Measurements from ENCODE around the gene ING5.

DNA sequence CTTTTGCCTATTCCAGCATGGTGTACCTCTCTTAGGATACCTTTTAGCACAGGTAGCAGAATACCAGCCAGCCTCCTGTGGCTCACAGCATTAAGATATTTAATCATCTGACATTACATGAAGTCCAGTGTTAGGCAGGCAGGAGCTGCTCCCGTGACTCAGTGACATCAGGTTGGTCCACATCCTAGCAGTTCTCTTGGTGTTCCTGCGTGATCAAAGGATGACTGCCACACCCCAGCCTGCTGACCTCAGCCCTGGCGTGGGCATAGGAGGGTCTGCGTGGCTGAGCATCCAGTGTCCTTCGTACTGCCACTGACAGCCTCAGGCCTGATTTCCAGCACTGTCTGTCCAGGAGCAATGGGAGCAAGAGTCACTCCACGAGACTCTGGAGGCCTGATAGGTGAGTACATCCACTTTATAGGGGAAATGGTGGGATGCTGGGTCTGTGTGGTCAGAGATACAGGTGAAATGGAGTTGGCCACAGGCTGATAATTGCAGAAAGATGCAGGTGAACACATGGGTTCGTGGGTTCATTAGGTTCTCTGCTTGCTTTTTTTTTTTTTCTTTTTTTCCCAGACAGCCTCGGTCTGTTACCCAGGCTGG is 3.7 kb upstream of the DTYMK start:
- RRBS, 2 experiments = no CpG with 5 or more reads among the region's 8 CpGs

DNA sequence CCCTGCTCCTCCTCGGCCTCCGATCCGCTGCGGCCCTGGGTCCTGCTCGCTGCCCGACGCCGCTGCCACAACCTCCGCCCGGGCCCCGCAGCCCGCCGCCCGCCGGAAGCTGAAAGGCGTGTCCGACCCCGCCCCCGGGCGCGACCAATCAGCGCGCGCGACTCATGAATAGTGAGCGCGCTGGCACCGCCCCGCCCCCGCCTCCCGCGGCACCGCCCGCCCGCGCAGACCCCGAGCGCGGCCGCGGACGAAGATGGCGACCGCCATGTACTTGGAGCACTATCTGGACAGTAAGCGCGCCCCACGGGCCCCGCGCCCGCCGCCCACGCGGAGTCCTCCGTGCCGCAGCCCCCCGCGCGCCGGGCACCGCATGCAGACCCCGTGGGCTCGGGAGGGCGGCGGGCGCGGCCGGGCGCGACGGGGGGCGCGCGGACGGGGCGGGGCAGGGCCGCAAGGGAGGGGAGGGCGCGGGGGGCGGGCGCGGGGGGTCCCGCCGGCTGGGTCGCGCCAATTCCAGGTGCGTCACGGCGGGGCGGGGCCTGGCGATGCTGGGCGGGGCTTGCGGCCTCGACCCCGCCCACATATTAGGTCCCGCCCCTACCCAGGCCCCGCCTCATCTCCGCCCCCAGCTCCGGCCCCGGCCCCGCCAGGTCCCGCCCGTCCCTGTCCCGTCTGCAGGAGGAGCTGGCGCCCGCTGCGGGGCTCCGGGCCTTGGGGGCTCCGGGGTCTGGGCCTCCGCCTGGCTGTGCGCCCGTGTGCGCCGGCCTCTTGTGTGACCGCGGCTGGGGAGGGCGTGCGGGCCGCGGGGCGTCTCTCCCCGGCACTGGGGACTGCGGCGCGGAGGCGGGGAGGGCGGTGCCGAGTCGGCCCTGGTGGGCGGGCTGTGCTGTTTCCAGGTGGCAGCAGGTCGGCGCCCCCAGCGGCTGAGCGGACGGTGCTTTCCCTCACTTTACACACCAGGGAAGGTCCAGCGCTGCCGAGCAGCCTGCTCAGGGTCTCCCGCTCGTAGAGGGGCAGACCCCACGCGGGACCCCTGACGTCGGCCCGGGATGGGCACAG is at the start of gene ING5:
Gene ING5, plus strand, starts transcription at position 227 of the 1,059 bp plus-strand sequence.
- RRBS, 2 experiments = under 1 to 1% methylated on average over 49 of the region's 143 CpGs

- RRBS, 2 experiments = no CpG with 5 or more reads among the region's 28 CpGs
Measured at GRCh38 chr2:241728415-241729103, 5.9 kb upstream of the D2HGDH start.

DNA sequence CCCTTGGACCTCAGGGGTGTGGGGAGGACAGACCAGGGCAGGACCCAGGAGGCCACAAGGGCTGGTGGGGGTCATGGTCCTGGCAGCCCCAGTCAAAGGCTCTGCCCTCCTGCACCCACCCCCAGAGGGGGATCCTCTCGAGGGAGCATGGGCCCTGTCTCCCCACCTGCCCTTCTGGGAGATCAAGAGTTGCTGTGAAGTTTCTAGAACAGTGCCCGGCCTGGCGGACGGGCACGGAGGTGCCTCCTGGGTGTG is 3.0 kb upstream of the GAL3ST2 start:
- RRBS, 2 experiments = 69 to 80% methylated on average over 4 of the region's 5 CpGs

DNA sequence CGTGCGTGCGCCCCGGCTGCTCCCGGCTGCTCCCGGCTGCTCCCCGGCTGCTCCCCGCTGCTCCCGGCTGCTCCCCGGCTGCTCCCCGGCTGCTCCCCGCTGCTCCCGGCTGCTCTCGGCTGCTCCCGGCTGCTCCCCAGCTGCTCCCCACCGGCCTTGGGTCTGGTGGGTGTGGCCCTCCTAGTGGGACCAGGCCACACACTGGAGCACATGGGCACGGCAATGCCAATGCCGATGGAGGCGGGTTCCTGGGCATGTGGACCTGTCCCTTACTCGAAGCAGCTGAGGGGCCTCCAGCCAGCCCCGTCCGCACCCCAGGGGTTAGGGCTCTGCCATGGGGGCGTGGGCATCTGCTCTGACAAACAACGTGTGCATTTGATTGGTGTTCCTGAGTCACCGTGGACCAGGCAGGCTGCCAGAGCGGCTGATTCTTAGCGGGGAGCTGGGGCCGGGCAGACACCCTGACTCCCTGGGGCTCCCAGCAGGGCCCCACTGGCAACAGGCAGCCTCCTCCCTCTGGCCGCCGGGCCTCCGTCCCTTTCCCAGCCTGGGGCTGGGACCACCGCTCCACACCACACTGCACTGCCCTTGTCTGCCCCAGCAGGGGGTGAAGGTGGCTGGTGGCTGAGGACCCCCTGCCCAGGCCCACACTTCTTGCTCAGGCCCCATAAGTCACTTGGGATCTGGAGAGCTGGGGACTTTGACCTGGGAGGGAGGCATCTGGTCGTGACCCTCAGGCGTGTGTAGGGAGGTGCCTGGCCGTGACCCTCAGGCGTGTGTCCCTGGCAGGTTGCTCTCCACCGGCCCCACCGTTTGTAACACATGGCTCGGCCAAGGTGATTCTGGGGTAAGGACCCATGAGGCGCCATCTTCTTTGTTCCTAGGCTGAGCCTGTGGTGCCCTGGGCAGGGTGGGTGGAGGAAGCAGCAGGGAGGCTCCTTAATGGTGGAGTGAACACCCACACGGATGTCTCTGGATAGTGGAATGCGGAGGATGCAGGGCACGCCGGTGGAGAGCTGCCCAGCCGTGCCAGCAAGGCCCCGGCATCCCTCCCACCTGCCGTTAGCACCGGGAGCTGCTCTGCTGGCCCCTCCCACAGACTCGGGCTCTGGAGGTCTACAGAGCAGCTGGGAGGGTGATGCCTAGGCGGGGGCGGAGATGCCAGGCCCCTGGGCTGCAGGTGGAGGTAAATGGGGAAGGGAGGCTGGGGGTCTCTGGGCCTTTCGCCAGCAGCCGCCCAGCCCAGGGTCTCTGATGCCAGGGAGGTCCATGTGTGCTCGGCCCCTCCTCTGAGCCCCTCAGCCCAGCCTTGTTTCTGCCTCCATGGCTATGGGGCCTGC is 1.6 kb upstream of the GAL3ST2 start:
- RRBS, 2 experiments = 91% methylated on average over 3 to 4 of the region's 54 CpGs

DNA sequence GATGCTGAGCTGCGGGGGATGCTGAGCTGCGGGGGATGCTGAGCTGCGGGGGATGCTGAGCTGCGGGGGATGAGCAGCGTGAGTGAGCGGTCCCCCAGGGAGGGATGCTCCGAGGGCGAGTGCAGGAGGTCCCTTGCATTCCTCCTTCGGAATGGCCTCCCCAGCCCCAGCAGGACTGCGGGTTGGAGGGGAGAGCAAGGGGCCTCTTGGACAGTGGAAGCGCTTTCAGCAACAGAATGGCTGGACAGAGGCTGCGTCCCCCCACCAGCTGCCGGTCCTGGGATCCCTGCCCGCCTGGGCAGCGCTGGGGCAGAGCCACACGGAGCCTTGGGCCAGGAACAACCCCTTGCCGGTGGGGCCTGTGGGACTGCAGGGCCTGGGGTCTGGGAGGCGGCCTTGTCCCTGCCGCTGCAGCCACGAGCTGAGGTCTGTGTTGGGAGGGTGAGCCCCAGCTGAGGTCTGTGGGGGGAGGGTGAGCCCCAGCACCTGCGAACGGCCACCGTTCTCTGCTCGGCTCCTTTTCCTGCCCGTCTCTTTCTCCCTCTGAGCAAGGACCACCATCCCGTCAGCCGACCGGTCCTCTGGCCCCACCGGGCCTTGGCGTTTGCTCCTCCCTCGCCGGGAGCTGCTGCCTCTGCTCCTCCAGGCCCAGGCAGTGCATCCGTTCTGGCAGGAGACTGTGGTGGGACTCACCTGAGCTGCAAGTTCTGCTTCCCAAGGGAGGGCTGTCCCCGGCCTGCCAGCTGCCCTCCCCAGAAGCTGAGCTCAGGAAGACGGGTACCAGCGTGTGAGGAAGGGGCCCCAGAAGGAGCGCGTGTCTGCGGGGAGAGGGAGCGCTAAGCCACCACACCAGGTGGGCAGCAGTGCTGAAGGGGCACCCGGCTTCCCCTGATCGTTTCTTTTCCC is 2.9 kb upstream of the RTP5 start:
- RRBS, 2 experiments = 67 to 69% methylated on average over 7 of the region's 42 CpGs

GRCh38 chr2:241973838-241974406 is 73.7 kb upstream of the FAM240C start:
- RRBS, 2 experiments = no CpG with 5 or more reads among the region's 19 CpGs

- RRBS, 2 experiments = no CpG with 5 or more reads among the region's 13 CpGs
Measured at GRCh38 chr2:242069754-242070303, 169.6 kb upstream of the FAM240C start.

GRCh38 chr2:242083966-242084399 is 183.7 kb upstream of the FAM240C start:
- RRBS, 2 experiments = no CpG with 5 or more reads among the region's 5 CpGs

Measured in LNCaP clone FGC (cell line).